ENCODE data around the genes HDAC6, PRICKLE3, CCDC22, GAGE13, GAGE12H and USP27X.

DNA sequence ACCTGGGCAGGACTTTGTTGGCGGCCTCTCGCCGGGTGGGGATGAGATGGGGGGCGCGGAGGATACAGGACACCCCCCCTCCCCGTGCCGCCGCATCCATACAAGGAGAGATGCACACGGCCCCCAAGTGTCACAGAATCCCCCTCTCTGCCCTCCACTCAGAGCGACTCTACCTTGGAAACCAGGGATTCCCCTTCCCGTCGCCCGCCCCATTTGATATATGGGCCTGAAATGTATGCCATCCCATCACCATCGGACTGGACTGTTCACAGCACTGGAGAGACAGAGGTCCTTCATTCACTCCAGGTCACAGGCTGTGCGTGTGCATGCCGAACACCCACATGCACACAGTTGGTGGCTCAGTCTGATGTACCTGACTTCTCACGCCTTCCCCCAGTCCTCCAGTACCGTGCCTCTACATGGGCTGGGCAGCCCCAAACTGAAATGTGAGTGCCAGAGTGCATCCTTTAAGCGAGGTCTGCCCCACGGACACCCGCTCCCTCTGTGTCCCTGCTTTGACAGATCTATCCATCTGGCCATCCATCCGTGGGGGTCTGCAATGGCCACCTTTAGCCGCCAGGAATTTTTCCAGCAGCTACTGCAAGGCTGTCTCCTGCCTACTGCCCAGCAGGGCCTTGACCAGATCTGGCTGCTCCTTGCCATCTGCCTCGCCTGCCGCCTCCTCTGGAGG, 615 bp downstream of the PORCN start:
- RRBS, 2 experiments: no CpG with 5 or more reads among the region's 25 CpGs

DNA sequence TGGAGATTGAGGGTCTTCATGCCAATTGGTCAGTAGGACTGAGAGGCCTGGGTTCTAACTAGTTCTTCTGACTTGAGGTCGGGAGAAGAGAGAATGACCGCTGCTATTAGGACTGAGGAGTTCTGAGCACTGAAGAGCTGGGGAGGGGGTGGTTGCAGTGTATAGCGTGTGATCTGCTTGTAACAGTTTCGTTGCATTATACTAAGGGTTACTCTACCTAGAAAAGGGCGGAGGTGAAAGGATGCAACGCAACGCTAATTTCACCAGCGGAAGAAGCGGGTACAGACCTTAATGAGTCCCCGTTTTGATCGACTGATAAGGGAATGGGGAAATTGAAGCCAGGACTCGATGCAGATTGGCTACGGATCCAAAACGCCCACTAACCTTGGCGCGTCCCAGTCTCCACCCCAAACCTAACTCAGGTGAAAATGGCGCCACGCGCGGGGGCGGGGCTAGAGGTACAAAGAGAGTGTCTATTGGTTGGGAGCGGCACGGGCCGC, 295 bp upstream of the EBP start:
- RRBS, 2 experiments: no CpG with 5 or more reads among the region's 24 CpGs

- RRBS, 2 experiments: under 1 to 2% methylated on average over 9 to 11 of the region's 36 CpGs
These were observed 509 bp downstream of the RBM3 start for GRCh38 chrX:48574635-48575350.

GRCh38 chrX:48648454-48648783, 35.2 kb upstream of the WAS start:
- RRBS, 2 experiments: no CpG with 5 or more reads among the region's 5 CpGs

DNA sequence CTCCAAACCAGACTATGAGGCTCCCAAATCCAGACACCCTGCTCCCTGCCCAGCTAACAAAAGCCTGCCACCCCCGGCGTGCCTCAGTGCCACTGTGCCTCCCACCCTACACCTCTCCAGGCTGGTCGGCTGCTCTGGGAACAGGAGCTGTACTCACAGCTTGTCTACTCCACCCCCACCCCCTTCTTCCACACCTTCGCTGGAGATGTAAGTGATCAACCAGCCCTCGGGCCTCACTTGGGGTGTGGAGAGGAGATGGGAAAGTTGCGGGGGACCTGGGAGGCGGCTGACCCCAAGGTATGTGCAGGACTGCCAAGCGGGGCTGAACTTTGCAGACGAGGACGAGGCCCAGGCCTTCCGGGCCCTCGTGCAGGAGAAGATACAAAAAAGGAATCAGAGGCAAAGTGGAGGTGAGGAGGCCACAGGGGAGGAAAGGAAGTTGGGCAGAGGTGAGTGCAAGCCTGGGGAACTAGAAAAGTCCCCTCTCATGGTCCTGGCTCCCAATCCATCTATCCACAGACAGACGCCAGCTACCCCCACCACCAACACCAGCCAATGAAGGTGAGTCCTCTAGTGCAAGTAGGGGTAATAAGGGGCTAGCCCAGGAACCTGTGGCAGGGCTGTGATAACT, 1.9 kb downstream of the WAS start:
- RRBS, 2 experiments: no CpG with 5 or more reads among the region's 13 CpGs

DNA sequence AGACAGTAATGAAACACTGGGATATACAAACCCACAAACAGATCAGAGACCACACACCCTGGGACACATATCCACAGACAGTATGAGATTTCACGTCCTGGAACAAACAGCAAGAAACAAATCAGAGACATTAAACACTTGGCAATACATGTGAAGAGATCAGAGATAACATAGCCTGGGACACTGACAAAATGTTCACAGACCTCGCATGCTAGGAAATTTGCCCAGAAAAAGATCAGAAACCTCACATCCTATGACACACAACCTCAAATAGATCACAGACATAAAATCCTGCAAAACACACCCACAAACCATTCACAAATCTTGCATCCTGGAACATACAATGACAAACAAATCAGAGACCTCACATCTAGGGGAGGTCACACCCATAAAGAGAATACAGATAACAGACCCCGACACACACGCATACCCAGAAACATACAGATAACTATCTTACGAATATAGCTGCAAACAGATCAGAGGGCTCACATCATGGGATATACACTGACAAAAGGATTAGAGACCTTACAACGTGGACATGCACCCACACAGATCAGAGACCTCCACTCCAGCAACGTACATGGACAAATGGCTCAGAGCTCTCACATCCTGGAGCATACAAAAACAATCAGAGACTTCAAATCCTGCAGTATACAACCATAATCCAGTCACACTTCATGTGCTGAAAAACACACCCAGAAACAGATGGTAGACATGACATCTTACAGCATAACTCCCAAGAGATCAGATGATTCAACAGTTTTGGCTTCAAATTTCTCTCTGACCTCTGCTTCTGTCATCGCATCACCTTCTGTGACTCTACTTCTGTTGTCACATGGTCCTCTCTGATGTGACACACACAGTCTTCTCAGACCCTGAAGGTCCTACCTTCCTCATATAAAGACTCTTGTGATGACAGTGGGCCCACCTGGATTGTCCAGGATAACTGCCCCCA, 18.3 kb downstream of the SUV39H1 start:
- RRBS, 2 experiments: no CpG with 5 or more reads among the region's 8 CpGs

- RRBS, 2 experiments: no CpG with 5 or more reads among the region's 38 CpGs
These were observed at the start of gene HDAC6 for GRCh38 chrX:48801859-48802297. HDAC6 (plus strand) TSS chrX:48802067.

DNA sequence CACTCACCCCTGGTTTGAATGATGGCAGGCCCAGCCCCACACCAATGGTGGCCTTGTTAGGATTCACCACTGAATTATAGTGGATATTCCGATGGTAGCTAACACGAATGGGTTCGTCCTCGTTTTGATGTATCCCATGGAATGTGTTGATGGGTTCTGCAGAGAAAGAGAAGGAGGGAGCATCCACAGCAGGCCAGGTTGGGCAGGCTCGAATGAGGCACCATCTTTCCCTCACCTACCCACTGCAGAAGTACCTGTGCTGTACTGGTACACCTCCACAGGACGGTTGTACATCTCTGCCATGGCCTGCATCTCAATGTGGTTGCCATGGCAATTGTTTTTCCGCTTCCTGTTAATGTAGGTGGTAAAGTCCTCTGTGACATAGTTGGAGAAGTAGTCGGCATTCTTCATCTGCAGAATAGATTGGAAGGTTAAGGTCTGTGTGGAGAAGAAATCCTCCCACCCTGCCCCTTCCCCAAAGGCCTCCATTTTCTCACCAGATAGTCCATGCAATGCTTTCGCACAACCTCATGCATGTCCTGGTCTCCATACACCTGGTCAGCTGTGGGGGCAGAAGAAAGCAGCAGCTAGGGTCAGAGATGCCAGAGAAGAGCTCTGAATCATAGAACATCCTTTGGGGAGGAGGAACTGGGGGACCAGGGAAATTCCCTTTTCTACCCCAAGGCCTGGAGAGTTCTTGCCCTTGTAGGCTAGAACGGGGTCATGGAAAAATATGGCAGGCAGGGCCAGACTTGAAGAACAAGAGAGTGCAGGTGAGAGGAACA, 15.8 kb upstream of the PIM2 start:
- RRBS, 2 experiments: no CpG with 5 or more reads among the region's 10 CpGs

DNA sequence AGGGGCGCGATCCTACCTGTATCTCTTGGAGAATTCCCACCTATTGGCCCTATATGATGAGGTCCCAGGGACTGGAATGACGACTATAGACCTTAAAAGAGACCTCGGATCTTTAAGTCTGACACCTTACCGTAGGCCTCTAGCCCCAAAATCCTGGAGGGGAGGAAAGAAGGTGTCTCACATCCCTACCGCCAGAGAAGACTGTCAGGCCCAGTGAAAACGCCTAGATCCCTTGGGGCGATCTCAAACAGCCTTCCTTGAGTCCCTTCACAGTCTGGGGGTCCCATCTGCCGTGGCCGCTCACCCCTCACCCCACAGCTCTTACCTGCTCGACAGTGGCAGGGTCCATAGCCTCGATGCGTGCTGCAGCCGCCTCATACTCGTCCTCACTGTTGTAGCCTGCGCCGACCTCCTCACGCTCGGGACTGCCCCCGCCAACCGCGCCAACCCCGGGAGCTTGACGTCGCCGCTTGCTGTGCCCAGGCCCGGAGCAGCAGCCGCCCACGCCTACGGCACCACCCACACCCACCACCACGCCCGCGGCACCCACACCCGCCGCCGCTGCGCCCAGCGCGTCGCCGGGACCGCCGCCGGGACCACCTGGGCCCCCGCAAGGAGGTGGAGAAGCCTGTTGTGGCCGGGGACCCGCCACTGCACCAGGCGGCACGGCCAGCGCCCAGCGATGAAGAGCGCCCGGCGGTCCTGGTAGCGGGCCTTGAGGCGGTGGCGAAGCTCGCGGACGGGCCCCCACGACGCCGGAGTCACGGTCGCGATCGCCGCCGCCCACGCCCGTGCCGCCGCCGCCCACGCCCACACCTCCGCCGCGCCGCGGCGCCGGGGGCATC, 533 bp downstream of the OTUD5 start:
- RRBS, 2 experiments: under 1% methylated on average over 49 of the region's 82 CpGs

GRCh38 chrX:49061833-49062702, 3.3 kb downstream of the CCDC120 start:
- RRBS, 2 experiments: no CpG with 5 or more reads among the region's 22 CpGs

- RRBS, 2 experiments: no CpG with 5 or more reads among the region's 18 CpGs
These were observed 2.3 kb downstream of the PRAF2 start for GRCh38 chrX:49071219-49072115.

GRCh38 chrX:49186063-49186951, at the start of gene PRICKLE3:
PRICKLE3 (minus strand) TSS chrX:49186373.
- RRBS, 2 experiments: 1% methylated on average over 24 of the region's 61 CpGs

DNA sequence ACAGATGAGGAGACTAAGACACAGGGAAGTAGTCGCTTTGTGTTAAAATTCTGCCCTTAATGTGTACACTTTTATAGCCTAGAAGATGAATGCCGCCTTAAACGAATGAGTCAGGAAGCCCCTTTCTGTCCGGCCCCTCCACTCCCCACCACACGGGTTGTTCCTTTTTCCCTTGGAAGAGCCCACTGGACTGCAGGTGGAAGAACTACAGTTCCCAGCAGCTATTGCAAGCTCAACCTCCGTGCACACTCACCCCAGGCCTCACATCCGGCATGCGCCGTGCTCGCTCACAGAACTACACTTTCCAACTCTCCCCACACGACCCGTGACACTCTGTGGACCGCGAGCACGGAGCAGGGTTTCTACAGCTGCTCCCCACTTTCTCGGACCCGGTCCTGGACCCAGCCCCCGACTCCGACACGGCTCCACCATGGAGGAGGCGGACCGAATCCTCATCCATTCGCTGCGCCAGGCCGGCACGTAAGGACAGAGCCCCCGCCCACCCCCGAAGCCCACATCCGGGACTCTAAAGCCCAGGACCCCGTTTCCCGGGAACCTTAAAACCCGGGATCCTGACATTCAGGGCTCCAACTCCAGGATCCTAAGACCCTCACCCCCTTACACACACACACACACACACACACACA, at the start of gene CCDC22:
TSS of gene CCDC22 (plus strand) at position 264 of the 647 bp plus-strand sequence.
- RRBS, 2 experiments: under 1% methylated on average over 9 to 13 of the region's 32 CpGs

DNA sequence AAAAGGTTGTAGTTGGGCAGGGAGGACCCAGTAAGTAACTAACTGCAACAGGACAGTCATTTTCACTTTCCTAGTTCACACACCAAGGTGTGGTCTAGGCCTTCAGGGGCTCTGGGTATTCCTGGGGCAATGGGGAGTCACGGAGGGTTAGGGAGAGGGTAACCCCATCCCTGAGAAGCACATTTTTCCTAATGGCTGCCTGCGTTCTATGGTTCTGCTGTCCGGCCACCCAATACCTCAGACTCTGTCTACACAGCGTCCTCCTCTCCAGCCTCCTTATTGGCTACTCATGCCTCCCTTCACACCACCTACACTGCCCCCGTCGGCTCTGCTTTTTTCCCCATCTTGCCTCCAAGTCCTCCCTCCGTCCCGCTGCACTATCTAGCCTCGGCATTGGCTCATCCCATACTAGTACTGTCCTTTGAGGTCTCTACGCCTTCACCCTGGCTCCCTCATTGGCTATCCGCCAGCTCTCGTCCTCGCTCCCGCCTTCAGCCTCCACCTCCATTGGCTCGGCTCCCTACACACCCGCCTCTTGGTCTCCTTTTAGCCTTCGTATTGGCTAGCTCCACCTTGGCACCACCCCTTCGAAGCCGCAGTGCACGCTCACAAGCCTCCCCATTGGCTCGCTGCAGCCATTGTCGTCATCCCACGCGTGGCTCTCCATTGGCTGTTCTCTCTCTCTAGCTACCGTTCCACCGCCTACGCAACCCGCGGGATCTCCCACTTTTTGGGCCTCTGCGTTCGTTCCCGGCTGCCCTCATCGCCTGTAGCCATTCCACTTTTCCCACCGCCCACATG, 674 bp upstream of the PPP1R3F start:
- RRBS, 2 experiments: no CpG with 5 or more reads among the region's 34 CpGs

GRCh38 chrX:49331344-49331694, at the start of gene GAGE13:
GAGE13 (plus strand) TSS chrX:49331582.
- RRBS, 2 experiments: no CpG with 5 or more reads among the region's 14 CpGs

GRCh38 chrX:49579639-49580006, at the start of gene GAGE12H:
GAGE12H (plus strand) TSS chrX:49579949.
- RRBS, 2 experiments: no CpG with 5 or more reads among the region's 14 CpGs

GRCh38 chrX:49725232-49725876, 29.6 kb upstream of the PAGE1 start:
- RRBS, 2 experiments: no CpG with 5 or more reads among the region's 5 CpGs

GRCh38 chrX:49844411-49845042, 15.4 kb downstream of the PAGE4 start:
- RRBS, 2 experiments: no CpG with 5 or more reads among the region's 11 CpGs

DNA sequence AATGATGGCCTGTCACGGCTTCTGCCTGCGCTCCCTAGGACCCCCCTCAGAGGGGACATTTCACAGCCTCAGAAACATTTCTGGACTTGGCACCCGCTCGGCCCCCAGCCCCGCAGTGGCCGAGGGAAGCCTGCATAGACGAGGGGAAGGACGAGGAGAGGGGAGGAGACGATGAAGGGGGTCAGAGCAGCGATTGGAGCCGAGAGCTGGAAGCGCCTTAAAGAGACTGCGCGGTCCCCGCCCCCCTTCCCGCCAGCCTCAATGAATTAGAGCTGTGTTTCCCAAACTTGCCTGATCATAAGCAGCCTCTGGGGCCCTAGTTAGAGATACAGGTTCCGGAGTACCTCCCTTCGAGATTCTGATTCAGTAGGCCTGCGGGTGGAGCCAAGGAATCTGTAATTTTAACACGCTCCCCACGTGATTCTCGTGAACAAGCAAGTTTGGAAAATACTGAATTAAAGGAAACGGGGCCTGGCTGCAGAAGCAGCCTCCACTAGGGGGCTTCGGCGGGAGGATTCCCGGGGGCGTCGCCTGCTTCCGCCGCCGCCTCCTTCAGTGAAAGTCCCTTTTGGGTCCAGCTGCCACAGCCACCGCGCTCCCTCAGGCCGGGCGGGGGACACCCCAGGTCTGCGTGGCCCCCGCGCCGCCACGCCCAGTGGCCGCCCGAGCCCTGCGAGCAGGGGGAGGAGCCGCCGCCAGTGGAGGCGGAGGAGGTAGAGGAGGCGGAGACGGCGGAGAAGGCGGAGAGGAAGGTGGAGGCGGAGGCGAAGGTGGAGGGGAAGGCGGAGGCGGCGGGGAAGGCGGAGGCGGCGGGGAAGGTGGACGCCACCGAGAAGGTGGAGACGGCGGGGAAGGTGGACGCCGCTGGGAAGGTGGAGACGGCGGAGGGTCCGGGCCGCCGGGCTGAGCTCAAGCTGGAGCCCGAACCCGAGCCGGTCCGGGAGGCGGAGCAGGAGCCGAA, at the start of gene USP27X:
TSS of gene USP27X (plus strand) at position 685 of the 961 bp plus-strand sequence.
- RRBS, 2 experiments: 0 to 2% methylated on average over 6 to 9 of the region's 75 CpGs

GRCh38 chrX:50094889-50095566, 105.8 kb downstream of the AKAP4 start:
- RRBS, 2 experiments: no CpG with 5 or more reads among the region's 5 CpGs